Umbilical cord (tissue), 2 donors: ENCODE measurements around a stretch of chr20.

GRCh38 chr20:31667878-31668361 lies 30.2 kb downstream of the COX4I2 start:
- RAMPAGE, long total RNA: no peak

GRCh38 chr20:31686172-31686648 lies 36.5 kb downstream of the BCL2L1 start:
- RAMPAGE, long total RNA: no peak

DNA sequence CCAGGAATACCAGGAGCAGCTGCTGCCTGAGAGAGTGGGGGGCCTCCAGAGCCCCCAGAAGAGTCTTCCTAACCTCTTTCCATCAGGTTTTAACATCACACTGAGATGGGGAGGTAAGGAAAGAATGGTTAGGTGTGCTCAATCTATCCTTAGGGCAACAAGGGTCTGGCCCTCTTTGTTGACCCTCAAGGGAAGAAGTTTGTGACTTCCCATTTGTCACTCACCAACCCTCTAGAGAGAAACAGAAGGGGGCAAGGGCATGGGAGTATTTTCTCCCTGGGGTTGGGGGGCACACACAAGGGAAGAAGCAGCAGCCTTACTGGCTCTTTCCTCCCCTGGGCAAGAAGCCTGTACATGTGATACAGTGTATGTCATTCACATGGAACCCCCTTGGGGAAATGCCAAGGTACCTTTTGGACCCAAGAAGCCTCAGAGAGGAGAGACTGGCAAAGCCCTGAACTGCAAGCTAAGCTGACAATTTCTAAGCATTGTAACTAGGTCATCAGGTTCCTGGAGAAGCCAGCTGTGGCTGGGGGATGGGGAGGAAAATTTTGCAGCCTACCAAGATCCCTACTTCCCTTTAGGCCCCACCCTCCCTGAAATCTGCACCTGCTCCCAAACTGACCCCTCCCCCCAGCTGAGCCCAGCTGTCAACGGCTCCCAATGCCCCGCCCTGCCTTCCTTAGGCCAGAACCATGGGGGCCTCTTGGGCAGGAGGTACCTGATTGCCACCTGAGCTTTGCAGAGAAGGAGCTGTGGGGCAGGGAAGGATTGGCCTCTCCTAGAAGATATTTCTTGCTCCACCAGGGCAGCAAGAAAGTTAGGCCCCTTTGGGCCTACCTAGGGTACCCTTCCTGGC lies 14.5 kb downstream of the BCL2L1 start:
- RAMPAGE, long total RNA: no peak

- RAMPAGE, long total RNA: start-site peak on the minus strand at chr20:31723891-31723980, 37 and 28 reads in 2 replicates
These were observed 863 bp upstream of the BCL2L1 start for GRCh38 chr20:31723403-31724059.

DNA sequence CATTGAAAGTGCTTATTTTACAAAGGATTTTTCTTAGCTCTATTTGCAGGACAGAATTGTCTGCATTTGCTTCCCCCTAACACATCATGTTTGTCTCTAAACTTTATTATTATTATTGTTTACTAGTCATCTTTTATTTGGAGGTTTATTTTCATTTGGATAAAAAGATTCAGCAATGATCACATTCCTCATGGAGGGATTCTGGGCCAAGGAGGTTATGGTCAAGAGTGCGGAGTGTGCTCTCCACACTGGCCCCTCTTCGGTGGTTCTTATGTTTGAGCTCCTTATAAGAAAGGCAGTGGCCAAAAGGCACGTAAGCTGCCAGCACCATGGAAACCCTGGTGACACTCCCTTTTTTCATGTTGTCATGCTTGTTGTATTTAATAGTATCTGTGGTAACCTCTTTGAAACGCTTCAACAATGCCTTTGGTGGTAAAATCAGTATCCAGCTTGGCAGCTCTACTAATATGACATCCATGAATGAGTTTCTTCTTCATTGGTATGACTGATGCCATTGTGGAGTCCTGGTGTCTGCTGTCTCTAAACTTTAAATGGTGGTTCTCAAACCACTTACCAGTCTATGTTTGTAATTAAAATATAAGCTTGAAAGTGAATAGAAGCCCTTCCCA lies 10.8 kb upstream of the MYLK2 start:
- RAMPAGE, long total RNA: no peak

- RAMPAGE, long total RNA: no peak
These were observed 7.3 kb upstream of the MYLK2 start for GRCh38 chr20:31811967-31812186.

DNA sequence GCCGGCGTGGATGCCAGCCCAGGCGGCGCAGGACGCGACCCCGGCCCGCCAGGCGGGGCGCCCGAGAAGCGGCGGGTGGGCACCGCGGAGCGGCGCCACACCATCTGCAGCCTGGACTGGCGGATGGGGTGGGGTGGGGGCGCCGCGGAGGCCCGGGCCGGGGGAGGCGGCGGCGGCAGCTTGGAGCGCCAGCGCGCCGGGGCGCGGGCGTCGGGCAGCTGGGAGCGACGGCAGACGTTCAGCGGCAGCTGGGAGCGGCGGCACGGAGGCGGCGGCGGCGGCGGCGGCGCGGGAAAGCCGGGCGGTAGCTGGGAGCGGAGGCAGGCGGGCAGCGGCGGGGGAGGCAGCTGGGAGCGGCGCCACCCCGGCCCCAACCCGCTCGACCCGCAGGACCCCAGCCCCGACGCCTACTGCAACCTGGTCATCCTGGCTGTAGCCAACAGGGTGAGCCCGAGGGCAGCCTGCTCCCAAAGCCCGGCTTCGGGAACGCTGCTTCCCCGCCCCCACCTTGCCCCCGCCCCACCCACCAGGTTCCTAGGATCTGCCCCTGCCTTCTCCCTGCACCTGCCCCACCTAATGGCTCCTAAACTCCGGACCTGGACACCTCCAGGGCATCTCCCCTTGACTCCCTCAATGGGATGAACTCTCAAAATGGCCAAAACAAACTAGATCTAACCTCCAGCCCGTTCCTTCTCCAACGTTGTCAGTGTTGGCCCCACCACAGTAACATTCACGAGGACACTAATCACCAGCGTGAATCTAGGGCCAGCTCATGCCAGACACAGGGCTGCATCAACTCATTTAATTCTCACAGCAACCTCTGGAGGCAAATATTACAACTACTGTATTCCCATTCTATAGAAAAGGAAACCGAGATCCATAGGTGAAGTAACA lies 9.0 kb downstream of the CCM2L start:
- RAMPAGE, long total RNA: no peak

- RAMPAGE, long total RNA: no peak
These were observed 20.7 kb downstream of the CCM2L start for GRCh38 chr20:32030971-32031345.

- RAMPAGE, long total RNA: no peak
These were observed 25.5 kb downstream of the PLAGL2 start for GRCh38 chr20:32181931-32182614.

GRCh38 chr20:32277995-32278761 lies 727 bp downstream of the KIF3B start:
- RAMPAGE, long total RNA: no peak

GRCh38 chr20:32457884-32458811 lies 100.0 kb downstream of the ASXL1 start:
- RAMPAGE, long total RNA: no peak

GRCh38 chr20:32465224-32466093 lies 107.3 kb downstream of the ASXL1 start:
- RAMPAGE, long total RNA: no peak

GRCh38 chr20:32477918-32478498 lies 107.1 kb downstream of the NOL4L start:
- RAMPAGE, long total RNA: no peak

DNA sequence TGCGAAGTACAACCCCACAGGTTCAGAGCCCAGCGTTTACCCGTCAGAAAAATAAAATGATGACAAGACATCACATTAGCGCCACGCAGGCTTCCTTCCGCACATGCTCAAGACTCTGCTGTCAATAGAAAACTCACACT lies 99.9 kb downstream of the NOL4L start:
- RAMPAGE, long total RNA: no peak

DNA sequence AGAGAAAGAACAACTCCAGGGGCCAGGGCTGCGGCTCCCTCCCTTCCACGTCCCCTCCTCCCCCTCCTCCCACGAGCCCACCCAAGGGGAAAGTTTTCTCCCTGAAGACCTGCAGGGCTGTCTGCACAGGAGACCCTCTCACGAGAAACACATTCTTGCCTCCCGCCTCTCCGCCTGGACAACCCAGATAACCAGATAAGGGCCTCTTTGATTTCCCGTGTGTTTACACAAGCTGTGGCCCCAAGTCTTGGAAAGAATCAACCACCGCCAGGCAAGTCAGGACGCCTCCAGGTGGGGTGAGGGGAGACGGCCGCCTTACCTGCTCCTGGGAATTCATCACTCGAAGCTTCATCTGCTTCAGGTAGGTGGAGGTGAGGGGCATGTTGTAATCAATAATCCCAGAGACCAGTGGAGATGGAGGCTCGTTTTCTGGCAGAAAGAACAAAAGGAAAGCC lies 74.1 kb downstream of the NOL4L start:
- RAMPAGE, long total RNA: no peak

GRCh38 chr20:32535898-32536808 lies 49.0 kb downstream of the NOL4L start:
- RAMPAGE, long total RNA: no peak

GRCh38 chr20:32621085-32621926 lies 36.2 kb upstream of the NOL4L start:
- RAMPAGE, long total RNA: no peak

DNA sequence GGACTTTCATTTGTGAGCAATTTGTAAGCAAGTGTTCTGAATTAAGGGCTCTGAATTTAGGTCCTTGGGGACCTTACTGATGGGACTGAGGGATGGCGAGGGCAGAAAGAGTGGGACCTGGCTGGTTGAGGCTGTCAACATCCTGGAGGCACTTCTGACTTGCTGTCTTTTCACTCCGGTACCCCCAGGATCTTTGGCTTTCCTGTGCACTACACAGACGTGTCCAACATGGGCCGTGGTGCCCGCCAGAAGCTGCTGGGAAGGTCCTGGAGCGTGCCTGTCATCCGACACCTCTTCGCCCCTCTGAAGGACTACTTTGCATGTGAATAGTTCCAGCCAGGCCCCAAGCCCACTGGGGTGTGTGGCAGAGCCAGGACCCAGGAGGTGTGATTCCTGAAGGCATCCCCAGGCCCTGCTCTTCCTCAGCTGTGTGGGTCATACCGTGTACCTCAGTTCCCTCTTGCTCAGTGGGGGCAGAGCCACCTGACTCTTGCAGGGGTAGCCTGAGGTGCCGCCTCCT lies 12.1 kb upstream of the MAPRE1 start:
- RAMPAGE, long total RNA: no peak

DNA sequence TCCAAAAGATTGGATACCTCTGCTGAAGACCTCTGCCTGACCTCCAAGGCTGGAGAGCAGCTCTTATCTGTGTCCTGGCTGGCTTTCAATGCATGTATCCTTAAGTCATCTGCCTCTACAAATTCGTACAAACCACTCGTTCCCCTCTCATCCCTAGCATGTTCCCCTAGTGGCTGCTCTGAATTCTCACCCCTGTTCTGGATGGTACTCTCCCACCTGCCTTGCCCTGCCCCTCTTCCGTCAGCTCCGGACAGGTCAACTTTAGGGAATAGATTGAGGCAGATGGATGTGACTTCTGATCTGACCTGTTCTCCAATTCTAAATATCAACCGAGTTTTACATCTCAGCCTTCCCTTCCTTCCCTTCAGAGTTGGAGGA lies 303 bp downstream of the EFCAB8 start:
- RAMPAGE, long total RNA: no peak

DNA sequence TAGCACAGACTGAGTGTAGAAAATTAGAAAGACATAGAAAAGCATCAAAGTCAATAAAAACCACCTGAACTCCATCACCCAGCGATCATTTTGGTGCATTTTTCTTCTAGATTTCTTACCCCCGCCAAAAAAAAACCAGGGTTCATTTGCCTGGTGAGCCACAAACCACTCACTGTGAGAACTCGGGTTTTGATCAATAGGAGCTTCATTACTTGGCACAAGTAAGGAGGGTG lies 36.5 kb downstream of the SUN5 start:
- RAMPAGE, long total RNA: no peak